Esophagus squamous epithelium (tissue), 4 donors: ENCODE measurements around a stretch of chr4.

DNA sequence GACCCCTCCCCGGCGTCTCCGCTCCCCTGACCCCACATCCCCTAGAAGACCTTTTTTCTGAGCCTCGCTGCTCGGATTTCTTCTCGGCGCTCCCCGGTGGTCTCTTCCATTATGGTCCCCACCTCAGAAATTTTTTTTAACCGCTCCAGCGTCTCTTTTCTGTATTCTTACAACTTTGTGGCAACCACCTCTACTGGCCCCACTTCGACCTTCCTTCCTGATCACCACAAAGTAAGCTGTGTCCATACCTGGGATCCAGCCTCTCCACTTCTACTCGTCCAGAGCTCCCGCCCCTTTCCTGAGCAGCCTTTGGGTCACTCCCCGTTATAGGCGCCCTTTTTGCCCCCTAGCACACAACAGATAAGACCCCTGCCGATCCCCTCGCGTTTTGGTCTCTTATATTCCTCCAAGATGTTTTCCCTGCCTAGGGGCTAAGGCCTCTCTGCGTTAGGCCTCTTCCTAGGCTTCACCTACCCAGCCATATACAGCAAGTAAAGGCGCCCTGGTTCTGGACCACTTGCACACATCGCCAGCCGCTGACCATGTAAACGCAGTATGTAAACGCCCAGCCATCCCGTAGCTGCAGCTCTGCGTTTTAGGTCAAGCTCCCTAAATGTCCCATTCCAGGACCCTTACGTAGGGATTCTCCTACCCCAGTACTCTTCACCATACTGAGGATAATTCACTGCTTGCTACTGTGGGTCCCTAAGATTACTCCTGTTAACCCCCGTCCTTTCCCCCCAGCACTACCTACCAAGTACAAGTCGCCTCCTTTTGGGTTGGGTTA lies 678 bp downstream of the PIGG start:
- PRO-cap, result no peak
- RAMPAGE, long total RNA, 4 experiments, result no peak in any of the 4 experiments

GRCh38 chr4:588281-589056 lies 12.4 kb upstream of the TMEM271 start:
- PRO-cap, result no peak
- RAMPAGE, long total RNA, 4 experiments, result no peak in any of the 4 experiments

GRCh38 chr4:762366-763285 lies 57.0 kb downstream of the PCGF3 start:
- PRO-cap, result no peak
- RAMPAGE, long total RNA, 4 experiments, result no peak in any of the 4 experiments

GRCh38 chr4:769748-770568 lies 56.0 kb downstream of the CPLX1 start:
- PRO-cap, result no peak
- RAMPAGE, long total RNA, 4 experiments, result no peak in any of the 4 experiments

GRCh38 chr4:798869-799378 lies 27.0 kb downstream of the CPLX1 start:
- PRO-cap, result unidirectional peak, plus-strand start at chr4:799186
- RAMPAGE, long total RNA, 4 experiments, result no peak in any of the 4 experiments

DNA sequence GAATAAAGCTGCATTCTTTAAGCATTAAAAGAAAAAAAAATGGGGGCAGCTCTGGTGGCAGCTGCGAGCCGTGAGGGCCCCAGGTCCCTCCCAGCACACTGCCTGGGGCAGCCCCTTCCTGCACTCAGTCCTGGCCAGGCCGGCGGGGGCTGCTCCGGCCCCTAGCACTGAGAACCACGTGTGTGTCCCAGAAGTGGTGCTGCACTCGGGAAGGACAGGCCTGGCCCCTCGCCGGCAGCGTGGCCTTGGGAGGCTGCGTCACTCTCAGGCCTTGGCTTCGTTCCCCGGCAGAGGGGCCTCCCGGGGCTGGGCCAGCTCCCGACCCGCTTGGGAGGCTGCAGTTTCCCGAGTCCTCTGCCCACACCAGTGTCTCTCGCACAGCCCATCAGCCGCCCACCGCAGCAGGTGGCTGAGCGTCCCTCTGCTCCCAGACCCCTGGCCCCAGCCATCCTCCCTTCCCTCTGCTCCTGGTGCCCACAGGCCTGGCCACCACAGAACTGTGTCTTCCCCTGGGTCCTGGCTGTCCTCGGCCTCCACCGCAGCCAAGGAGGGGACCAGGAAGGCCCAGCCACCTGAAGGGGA lies 10.8 kb upstream of the CPLX1 start:
- PRO-cap, result no peak
- RAMPAGE, long total RNA, 4 experiments, result no peak in any of the 4 experiments

DNA sequence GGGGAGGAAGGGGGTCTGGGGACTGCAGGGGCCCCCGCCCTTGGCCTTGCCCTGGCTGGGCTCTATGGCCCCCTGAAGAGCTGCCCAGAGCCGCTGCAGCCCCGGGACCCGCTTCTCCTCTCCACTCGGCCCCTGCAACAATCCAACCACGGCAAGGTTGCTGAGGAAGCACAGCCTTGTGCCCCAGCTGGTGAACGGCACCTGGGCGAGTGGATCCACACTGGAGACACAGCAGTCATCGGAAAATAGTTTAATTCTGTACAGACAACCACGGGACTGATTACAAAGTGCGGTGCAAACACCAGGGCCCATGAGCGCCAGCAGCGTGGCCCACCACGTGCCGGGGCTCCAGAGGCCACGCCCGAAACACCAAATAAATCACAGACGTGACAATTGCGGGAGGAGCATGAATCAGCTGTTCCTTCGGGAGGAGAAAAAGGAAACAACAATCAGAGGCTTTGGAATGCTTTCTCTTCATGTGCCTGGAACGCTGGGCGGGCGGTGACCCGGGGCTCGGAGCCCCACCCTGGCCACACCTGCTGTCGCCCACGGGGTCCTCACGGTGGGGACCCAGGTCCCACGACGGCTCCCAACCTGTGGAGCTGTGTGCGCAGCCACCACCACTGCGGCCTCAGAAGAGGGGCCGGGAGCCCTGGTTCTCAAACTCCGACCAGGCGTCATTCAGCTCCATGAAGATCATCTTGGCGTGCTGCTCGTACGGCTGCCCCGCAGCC lies 23.3 kb upstream of the CPLX1 start:
- PRO-cap, result no peak
- RAMPAGE, long total RNA, 4 experiments, result no peak in any of the 4 experiments

DNA sequence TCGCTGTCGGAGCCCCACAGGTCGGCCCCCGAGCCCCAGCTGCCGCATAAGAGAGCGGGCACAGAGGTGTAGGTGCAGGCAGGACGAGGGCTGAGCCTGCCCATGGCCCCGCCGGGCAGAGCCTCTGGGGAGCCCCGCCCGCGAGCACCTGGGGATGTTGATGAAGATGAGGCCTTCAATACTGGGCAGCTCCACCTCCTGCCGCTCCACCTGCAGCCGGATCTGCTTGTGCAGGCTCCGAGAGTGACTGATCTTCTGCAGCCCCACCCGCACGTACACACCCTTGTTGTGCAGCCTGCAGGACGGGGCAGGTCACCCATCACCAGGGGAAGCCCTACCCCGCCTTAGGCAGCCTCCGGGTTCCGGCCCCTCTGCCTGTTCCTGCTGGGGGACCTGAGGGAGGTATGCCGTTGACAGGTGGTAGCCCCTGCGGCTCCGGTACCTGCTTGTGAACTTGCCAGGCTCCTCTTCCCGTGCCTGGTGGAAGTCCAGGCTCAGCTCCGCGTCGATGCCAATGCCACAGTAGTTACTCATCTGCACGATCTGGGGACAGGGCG lies 11.8 kb downstream of the DGKQ start:
- PRO-cap, result bidirectional peak, plus-strand start at position 539 of the sequence, minus-strand start at position 224 of the sequence
- RAMPAGE, long total RNA, 4 experiments, result no peak in any of the 4 experiments

- PRO-cap, result no peak
- RAMPAGE, long total RNA, 4 experiments, result no peak in any of the 4 experiments
These were observed 22.6 kb downstream of the FGFRL1 start for GRCh38 chr4:1033671-1034795.

DNA sequence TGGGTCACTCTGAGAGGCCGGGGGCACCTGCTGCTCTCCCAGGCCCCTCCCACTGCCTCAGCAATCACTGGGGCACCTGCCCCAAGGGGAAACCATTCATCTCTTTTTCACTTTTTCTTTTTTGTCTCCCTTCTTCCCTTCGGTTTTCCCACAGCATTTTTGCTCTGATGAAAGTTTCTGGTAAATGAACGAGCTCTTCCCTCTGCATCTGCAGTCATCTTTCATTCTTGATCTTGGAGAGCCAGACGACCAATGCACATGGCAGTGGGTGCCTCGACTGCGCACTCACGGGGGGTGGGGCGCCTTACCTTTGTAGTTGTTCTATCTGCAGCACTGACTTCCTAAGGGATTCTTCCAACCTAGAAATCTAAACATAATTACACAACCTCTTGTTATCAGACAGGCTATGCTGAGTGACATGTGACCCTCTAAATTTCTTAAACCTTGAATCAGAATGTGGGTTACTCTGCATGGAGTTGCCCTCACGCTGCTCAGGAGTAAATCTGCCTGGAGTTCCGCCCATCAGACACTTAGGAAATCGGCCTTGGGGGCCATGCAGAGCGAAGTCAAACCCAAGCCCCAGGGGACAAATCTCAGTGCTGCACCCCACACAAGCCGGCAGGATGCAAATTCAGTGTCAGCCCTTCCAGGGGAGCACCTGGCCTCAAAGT lies 27.6 kb downstream of the RNF212 start:
- PRO-cap, result no peak
- RAMPAGE, long total RNA, 4 experiments, result no peak in any of the 4 experiments

DNA sequence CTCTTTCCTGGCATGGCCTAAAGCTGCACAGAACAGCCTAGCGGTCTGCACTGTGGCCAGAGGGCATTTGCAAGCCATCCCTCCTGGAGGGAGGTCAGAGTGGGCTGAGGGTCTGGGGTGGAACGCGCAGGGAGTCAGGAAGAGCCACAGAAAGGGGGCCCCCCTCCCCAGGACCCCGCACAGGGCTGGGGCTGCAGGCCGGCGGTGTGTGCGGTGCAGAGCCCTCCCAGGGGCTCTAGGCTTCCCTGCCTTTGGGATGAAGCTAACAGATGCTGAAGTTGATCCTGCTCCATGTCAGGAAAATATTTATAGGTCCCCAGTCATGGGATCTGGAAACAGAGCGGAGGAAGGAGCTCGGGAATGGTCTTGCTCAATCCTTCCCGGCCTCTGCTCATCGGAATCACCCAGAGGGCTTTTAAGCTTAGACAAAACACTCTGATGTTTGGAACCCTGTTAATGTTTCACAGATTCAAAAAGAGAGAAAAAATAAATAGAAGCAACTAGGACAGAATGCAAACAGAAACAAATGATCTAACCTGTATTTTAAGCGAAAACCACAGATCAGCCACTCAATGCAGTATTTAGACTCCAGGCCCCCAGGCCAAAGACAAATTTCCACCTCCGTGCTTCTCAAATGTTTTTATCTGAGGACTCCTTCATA lies 987 bp upstream of the SPON2 start:
- PRO-cap, result bidirectional peak, plus-strand start at position 334 of the sequence, minus-strand start at position 280 of the sequence; unidirectional peak, minus-strand start at position 389 of the sequence
- RAMPAGE, long total RNA, 4 experiments, result no peak in any of the 4 experiments

GRCh38 chr4:1213340-1213709 lies 35.6 kb downstream of the CTBP1 start:
- PRO-cap, result no peak
- RAMPAGE, long total RNA, 4 experiments, result no peak in any of the 4 experiments

DNA sequence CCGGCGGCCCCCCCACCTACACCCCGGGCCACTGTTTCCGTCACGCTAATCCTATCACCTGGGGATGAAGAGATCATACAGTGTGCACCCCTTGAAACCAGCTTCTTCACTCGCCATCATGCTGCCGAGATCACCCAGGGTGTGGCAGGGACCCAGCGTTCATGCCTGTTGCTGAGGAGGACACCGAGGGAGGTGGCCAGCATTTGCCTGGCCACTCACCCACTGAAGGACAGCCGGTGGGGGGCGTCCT lies 14.1 kb downstream of the CTBP1 start:
- PRO-cap, result no peak
- RAMPAGE, long total RNA, 4 experiments, result no peak in any of the 4 experiments

DNA sequence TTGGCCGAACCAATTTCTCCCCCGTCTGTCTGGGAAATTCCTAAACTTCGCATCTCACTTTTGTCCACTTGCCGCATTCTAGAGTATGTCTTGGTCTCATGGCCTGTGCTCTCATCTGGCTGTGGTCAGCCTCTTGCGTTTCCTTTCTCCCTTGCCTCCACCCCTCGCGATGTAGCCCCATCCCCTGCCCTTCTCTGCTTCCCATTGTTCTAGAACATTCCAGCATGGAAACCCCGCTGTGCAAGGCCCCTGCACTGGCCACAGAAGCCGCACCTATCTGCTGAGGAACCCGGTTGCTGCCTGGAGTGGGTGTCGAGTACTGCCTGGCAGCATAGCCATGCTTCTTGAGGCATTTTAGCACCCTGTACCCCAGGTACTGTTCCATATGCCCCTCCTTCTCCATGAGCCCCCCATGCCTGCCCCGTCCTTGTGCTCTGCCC lies 8.1 kb downstream of the MAEA start:
- PRO-cap, result no peak
- RAMPAGE, long total RNA, 4 experiments, result no peak in any of the 4 experiments

DNA sequence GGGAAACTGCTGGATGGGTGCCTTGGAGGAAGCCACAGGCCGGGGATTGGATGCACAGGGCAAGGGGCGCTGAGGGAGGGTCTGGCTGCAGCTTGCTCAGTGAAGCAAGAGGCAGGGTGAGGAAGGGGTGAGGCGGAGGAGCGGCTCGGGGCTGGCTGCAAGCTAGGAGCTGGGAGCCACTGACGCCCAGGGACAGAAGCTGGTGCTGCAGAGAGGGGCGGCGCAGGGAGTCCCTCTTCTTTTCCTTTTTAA lies 1.2 kb upstream of the UVSSA start:
- PRO-cap, result unidirectional peak, plus-strand start at position 195 of the sequence
- RAMPAGE, long total RNA, 4 experiments, result no peak in any of the 4 experiments

GRCh38 chr4:1348139-1348916 lies 1.3 kb downstream of the UVSSA start:
- PRO-cap, result no peak
- RAMPAGE, long total RNA, 4 experiments, result no peak in any of the 4 experiments

GRCh38 chr4:1365250-1365577 lies 18.2 kb downstream of the UVSSA start:
- PRO-cap, result unidirectional peak, minus-strand start at chr4:1365524
- RAMPAGE, long total RNA, 4 experiments, result no peak in any of the 4 experiments

DNA sequence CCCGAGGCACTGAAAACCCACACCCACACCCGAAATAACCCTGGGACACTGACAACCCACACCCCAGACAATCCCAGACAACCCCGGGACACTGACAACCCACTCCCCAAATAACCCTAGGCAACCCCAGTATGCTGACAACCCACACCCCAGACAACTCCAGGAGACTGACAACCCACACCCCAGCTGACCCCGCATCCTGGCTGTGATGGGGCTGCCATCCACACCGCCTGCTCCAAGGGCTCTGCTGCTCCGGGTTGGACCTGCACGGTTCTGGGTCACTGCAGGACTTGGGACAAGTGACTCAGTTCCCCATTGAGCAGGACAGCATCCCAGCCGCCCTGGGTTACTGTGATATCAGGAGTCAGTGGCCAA lies 136.4 kb downstream of the FAM53A start:
- PRO-cap, result no peak
- RAMPAGE, long total RNA, 4 experiments, result no peak in any of the 4 experiments

- PRO-cap, result no peak
- RAMPAGE, long total RNA, 4 experiments, result no peak in any of the 4 experiments
These were observed 39.0 kb downstream of the FAM53A start for GRCh38 chr4:1644690-1645855.

DNA sequence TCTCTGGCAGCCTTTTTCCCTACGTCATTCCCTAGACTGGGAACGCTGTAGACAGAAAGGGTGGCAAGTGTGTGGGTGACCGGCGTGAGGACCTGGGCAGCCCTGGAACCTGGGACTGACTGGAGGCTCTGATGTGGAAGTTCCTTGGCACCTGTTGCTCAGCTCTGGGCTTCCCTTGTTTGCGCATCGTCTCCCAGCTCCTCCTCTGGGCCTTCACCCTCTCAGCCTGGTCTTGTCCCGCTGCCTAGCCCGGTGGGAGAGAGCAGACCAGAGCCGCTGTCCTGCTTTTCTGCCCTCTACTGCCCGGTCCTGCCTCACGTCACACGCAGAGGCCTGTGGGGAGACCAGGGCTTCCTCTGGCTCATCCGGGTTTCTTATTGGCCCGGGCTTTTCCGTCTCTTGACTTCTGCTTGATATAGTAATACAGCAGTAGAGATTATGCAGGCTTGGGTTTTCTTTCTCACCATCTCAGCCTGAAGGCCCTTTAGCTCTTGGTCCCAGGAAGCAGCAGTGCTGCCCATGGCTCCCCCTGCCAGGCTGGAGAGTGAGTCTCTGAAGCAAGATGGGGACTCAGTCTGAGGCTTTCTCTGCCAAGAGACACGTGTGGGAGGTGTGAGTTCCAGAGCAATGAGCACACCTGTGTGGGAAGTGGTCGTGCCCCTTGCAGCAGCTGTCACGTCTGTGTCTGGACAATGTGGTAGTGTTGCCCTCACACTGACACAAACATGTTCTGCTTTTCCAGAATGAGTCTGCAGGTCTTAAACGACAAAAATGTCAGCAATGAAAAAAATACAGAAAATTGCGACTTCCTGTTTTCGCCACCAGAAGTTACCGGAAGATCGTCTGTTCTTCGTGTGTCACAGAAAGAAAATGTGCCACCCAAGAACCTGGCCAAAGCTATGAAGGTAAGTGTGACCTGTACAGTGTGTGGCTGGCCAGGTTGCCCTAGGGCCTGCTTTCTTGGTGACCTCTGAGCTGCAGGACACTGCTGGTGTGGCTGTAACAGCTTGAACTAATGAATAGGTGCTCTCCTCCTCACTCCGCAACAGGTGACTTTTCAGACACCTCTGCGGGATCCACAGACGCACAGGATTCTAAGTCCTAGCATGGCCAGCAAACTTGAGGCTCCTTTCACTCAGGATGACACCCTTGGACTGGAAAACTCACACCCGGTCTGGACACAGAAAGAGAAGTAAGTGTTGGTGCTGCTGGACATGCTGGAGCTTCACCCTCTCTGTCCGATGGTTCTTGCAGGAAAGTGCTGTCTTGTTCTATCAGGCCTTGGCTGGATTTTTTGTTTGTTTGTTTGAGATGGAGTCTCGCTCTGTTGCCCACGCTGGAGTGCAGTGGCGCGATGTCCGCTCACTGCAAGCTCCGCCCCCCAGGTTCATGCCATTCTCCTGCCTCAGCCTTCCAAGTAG lies 1.9 kb downstream of the TACC3 start:
- PRO-cap, result bidirectional peak, plus-strand start at position 862 of the sequence, minus-strand start at position 732 of the sequence
- RAMPAGE, long total RNA, 4 experiments, result start-site peak on the plus strand in 1 of 4 experiments, centred at position 797 of the sequence, 15 reads per replicate